Measurements from ENCODE around the genes SH3BP1, NOL12 and TRIOBP.

DNA sequence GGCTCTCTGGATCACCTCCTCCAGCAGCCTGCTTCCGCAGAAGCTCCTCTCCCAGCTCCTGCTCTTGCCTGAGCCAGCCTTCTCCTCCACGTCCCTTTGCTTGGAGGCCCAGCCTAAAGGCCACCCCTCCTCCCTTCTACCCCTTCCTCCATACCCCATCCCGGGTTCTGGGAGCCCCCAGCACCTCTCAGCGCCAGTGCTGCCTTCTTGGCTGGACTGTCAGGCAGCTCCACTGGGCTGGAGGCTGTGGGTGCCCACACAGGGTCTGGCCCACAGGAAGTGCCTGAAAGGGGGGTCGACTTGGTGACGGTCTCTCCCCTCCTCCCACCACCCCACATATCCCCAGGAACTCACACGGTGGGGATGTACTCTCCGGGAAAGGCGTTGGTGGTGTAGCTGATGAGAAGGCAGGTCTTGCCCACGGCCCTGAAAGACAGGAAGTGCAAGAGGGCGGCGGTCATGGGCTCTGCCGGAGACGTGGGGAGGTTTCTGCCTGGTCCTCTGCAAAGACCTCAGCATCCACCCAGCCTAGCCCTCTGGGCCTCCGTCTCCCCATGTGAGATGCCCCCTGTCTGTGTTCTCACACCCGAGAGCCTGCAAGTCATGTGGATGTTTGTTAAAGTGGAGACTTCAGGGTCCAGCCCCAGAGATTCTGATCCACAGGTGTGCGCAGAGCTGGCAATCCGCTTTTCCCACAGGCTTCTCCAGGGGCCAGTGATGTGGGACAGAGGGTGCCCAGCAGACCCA, 2.7 kb downstream of the RAC2 start:
- CAGE, long polyA plus RNA = no peak
- RRBS = 58% methylated on average over 5 of the region's 18 CpGs

- CAGE, long polyA plus RNA = no peak
- RRBS = 94% methylated on average over 3 of the region's 21 CpGs
Measured at GRCh38 chr22:37300453-37301089, 18.3 kb downstream of the CYTH4 start.

- CAGE, long polyA plus RNA = no peak
- RRBS = no CpG with 5 or more reads among the region's 3 CpGs
Measured at GRCh38 chr22:37301090-37301612, 18.8 kb downstream of the CYTH4 start.

DNA sequence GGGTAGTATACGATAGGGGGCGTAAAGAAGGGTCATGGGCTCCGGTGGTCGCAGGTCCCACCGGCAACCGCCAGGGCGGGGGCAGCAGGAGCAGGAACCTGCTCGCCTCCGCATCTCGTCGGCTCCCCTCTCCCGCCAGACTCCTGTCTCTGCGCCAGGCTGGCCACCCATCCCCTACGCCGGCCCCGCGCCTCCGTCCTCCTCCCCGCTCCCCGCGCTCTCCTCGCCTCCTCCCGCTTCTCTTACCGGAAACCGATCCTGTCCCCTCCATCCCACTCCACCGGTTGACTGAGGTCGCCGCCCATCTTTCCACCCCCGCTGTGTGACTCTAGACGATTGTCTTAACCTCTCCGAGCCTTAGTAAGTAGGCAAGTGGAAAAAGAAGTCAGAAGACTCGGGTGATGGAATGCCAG, 52.8 kb downstream of the CYTH4 start:
- CAGE, long polyA plus RNA = no peak
- RRBS = 9% methylated on average over 8 of the region's 32 CpGs

- CAGE, long polyA plus RNA = no peak
- RRBS = 58% methylated on average over 7 of the region's 28 CpGs
Measured at GRCh38 chr22:37501146-37502267, 15.3 kb upstream of the MFNG start.

DNA sequence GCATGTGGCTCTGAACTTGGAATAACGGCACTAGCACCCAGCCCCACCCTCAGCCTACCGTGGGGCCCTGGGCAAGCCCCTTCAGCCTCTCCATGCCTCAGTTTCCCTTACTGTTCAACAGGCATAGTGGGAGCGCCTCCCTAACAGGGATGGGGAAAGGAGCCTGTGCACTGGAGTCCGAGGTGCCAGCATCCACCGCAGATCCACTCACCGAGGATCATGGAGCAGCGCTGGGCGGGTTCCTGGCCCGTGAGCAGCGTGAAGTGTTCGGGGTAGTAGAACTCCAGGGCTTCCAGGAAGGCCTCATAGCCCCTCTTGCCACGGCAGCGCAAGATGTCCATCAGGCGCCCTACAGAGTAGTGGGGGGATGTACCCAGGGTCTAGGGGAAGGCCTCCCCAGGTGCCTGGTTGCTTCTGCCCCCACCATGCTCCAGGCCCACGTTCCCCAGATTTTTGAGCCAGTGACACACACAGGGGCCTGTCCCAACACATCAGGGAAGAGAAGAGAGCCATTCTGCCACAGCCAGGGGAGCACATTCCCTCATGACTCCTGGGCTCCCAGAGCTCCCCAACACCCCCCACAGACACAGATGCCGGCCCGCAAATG, 1.4 kb downstream of the CARD10 start:
- CAGE, long polyA plus RNA = no peak
- RRBS = no CpG with 5 or more reads among the region's 17 CpGs

- CAGE, long polyA plus RNA = no peak
- RRBS = no CpG with 5 or more reads among the region's 9 CpGs
Measured at GRCh38 chr22:37525292-37525704, 6.1 kb upstream of the CARD10 start.

DNA sequence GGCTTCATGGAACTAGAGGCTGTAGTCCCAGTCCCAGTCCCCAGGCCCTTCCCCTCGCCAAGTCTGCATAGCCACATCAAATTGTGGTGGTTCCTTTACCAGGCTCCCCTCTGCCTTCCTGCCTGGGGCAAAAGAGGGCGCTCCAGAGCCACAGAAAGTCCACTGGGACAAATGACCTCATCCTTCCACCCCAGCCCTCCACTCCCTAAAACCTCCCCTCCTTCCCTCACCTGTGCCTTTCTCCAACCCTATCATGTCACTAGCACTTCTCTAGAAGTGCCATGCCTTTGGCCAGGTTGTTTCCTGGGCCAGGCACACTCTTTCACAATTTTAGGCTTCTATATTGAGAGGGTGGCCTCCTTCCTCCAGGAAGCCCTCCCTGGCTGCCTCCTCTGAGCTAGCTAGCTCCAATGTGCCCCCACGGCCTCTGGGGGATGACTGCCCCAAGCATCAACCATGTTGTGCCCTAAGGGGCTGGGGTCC, 15.1 kb upstream of the CDC42EP1 start:
- CAGE, long polyA plus RNA = no peak
- RRBS = no CpG with 5 or more reads among the region's 3 CpGs

DNA sequence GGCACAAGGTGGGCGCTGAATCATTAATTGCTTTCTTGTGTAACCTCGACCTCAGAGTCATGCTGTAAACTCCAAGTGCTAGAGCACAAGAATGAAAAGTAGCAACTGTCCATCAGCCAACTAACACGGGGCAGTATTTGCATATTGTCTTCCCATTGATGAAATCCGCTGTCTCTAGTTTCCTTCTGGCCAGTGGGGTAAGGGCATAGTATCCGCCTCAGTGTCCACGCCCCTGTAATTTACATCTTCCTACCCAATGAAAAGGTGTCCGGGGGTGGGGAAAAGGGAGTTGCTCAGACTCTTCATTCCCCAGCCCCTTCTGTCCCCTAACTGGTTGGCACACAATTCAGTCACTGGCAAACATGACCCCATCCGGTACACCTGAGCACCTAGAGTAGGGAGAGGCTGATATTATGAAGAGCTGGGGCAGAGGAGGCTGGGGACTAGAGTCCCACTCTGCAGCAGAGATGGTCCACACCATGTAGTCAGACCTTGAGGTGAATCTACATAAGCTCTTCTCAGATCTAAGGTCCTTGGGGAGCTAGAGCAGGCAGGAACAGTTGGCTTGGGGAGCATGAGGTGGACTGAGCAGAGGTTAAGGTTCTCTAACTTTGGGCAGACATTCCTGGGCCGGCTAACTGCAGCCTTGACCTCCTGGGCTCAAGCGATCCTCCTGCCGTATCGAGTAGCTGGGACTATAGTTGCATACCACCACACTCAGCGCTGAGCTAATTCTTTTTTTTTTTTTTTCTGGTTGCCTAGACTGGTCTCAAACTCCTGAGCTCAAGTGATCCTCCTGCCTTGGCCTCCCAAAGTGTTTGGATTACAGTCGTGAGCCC, 6.8 kb upstream of the GGA1 start:
- CAGE, long polyA plus RNA = no peak
- RRBS = 43% methylated on average over 1 of the region's 14 CpGs

GRCh38 chr22:37602431-37602794, 6.2 kb upstream of the GGA1 start:
- CAGE, long polyA plus RNA = no peak

GRCh38 chr22:37606884-37607515, 1.6 kb upstream of the GGA1 start:
- CAGE, long polyA plus RNA = no peak
- RRBS = 1% methylated on average over 6 of the region's 28 CpGs

- CAGE, long polyA plus RNA = no peak
- RRBS = no CpG with 5 or more reads among the region's 20 CpGs
Measured at GRCh38 chr22:37631655-37632347, 7.7 kb upstream of the SH3BP1 start.

DNA sequence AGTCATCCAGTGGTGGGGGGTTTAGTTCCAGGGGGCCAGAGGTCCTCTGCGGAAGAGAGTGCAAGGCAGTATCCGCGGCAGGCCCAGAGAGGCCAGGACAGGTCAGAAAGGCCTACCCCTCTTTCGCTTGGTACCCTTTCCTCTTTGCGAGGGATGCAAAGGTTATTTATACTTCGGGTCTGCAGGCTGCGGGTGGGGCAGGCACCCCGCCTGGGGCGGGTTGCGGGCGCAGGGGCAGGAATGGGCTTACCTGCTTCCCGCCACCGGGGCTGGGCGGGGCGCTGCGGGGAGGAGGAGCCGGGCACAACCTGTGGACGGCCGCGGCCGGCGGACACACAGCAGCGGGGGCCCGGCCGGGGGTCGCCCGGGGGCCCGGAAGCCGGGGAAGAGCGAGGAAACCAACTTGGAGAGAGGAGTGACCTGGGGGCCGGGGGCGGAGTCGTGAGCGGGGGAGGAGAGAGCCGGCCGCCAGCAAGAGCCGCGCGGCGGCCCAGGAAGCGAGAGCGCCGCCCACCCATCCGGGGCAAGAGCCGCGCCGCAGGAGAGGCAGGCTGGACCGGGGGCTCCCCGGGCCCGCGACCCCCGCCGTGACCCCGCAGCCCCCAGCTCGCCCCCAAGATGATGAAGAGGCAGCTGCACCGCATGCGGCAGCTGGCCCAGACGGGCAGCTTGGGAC, at the start of gene SH3BP1:
Gene SH3BP1 (plus strand): TSS at position 500 of the 676 bp plus-strand sequence.
- CAGE, long polyA plus RNA = no peak
- RRBS = under 1% methylated on average over 14 of the region's 58 CpGs

DNA sequence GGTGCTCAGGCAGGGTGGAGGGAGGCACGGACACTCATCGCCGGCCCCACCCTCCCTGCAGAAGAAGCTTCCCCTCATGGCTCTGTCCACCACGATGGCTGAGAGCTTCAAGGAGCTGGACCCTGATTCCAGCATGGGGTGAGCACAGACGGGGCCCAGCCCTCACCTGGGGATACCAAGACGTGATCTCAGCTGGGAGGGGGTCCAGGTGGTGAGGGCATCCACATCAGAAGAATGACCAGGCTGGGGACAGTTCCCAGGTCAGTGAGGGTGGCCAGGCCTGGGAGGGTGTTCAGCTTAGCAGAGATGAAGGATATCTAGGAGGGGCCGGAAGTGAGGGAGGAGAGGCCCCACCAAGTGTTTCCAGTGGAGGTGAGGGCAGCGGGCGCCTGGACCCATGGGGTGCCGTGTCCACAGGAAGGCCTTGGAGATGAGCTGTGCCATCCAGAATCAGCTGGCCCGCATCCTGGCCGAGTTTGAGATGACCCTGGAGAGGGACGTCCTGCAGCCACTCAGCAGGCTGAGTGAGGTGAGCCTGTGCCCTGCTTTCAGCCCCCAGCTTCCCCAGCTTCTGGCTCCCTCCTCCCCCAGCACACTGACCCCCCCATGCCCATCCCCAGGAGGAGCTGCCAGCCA, 3.1 kb downstream of the SH3BP1 start:
- CAGE, long polyA plus RNA = no peak
- RRBS = no CpG with 5 or more reads among the region's 13 CpGs

DNA sequence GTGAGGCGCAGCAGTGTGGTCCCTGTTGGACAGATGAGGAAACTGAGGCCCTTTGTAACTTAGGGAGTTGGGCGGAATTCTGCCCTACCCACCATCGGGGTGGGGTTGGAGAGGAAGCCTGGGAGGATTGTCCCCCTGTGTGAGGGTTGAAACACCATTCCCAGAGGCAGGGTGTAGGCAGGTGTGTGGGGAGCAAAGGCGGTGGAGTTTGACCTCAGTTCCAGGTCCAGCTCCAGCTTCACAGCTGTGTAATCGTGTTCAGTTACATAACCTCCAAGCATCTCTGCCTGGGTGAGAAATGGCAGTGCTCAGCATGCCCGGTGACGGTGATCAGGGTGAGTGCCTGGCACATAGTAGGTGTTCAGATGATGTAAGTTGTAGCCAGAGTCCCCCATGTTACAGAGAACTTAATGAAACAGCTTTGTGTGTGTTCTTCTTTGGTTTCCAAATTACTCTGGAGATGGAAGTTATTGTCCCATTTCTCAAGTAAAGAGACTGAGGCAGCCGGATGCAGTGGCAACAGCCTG, 1.1 kb downstream of the PDXP start:
- CAGE, long polyA plus RNA = no peak
- RRBS = no CpG with 5 or more reads among the region's 8 CpGs

DNA sequence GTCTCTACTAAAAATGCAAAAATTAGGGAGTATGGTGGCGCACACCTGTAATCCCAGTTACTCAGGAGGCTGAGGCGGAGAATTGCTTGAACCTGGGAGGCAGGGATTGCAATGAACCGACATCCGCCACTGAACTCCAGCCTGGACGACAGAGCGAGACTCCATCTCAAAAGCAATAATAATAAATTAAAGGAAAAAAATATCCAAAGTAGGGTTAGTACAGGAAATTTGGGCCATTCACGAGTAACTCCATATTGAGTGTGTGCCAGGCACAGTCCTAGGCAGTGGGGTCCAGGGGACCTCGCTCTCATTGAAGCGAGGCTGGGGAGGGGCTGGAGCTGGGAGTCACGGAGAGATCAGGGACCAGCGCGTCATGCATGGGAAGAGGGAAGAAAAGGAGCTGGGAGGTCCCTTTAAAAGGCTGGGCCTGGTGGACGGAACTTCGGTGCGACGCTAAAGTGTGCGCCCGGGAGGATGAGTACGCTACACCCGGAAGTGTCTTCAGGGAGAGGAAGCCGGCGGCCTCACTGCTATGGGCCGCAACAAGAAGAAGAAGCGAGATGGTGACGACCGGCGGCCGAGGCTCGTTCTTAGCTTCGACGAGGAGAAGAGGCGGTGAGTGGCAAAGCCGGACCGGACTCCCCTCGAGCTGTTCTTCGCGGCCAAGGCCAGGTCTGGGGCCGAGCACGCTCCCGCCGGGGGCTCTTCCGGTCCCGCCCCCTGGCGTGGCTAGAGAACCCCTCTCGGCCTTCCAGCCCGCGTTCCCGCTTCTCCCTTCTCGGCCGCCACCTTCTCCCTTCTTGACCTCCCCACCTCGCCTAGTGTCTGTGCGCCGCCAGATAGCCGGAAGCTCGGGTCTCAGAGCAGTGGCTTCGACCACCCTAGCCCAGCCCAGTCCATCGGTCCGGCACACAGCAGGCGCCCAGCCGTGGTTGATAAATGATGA, at the start of gene NOL12:
Gene NOL12 (plus strand): TSS at position 483 of the 946 bp plus-strand sequence.
- CAGE, long polyA plus RNA = no peak
- RRBS = 2% methylated on average over 26 of the region's 60 CpGs

DNA sequence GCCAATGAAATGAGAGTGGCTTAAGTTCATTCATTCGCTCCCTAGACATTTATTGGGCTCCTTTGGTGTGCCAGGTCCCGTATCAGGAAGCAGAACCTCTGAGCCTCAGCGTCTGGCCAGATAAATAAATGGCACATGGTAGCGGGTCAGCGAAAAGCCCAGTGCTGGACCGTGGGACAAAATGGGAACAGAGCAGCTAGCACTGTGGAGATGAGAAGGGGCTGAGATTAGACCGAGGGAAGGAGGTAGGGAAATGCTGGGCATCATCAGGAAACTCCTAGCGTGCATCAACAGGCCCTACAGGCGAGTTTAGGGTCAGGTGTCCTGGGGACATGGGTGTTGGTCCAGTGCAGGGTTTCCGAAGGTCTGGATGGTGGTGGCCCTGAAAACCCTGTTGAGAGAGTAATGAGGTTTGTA, 672 bp downstream of the NOL12 start:
- CAGE, long polyA plus RNA = no peak
- RRBS = no CpG with 5 or more reads among the region's 10 CpGs

DNA sequence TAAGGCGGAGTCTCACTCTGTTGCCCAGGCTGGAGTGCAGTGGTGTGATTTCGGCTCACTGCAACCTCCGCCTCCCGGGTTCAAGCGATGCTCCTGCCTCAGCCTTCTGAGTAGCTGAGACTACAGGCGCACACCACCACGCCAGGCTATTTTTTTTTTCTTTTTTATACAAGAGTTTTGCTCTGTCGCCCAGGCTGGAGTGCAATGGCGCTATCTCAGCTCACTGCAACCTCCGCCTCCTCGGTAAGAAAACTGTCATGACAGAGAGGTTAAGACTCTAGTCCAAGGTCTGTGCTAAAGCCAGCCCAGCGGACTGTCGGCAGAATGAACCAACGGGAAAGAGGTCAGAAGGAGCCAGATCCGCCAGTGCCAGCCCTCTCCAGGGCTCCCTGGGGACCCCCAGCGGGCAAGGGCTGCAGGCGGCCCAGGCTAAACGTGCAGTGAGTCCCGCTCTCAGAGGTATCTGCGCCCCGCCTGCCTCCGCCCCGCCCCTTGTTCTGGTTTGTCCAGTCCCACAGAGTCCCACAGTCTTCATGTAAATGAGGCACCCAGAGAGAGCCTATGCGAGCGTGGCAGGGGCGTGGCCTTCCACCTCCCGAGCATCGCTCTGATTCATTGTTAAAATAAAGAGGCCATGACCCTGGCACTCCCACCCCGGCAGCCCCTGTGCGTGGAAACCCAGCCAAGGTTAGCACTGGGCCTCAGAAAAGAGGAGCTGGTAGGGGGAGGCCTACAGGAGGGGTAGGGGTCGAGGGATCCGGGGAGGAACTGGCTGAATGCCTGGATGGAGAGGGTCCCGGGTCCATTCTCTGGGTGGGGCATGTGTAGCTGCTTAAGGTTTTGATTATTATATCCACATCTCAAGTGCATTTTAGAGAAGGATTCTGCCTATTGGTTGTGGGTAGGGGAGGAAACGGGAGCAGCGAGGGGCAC, at the start of gene TRIOBP:
Gene TRIOBP (plus strand): TSS at position 646 of the 933 bp plus-strand sequence.
- CAGE, long polyA plus RNA = no peak
- RRBS = 4% methylated on average over 3 of the region's 35 CpGs

GRCh38 chr22:37745502-37746199, 48.8 kb downstream of the TRIOBP start:
- CAGE, long polyA plus RNA = no peak
- RRBS = 1% methylated on average over 21 of the region's 73 CpGs

DNA sequence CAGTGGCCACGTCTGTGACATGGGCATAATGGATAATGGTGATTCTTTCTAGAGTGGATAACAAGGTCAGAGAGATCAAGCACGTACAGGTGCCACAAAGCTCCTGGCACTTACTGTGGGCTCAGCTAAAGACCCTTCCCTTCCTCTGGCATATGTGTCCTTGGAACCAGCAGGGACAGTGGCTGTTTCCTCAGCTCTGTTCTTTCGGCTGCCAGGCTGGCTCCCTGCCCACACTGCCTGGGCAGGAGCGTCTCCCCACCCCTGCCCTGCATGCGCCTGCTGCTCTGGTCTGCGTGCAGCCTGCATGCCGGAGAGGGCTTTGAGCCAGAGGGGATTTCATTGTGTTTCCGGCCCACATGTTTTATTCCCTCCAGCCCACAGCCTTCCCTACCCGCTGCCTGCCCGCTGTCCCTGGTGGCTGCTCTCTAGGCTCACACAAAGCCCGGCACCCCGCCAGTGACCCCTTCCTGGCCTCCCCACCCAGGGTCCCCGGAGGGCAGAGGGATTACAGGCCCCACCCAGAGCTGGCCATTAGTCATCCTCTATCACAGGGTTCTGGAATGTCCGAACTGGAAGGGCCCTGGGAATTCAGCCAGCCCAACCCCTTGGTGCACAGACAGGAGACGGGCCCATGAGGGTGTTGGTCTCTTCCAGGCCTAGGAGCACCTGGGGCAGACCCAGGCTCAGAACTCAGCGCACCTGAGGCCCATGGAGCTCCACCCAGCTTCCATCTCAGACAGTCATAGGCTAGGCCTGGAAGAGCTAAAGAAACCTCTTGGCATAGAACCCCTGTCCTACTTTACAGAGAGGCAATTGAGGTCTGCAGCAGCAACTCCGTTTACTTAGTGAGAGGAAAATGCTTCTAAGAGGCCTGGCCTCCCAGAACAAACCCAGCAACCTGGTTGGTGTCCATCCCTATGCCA, 52.5 kb upstream of the H1-0 start:
- CAGE, long polyA plus RNA = no peak
- RRBS = 3% methylated on average over 4 of the region's 17 CpGs

All from mammary epithelial cell (primary cell).